ENCODE results near the genes HSD17B1 and IFI35.

GRCh38 chr17:42288934-42290181, 1.1 kb downstream of the STAT5A start:
- PRO-cap: no peak

DNA sequence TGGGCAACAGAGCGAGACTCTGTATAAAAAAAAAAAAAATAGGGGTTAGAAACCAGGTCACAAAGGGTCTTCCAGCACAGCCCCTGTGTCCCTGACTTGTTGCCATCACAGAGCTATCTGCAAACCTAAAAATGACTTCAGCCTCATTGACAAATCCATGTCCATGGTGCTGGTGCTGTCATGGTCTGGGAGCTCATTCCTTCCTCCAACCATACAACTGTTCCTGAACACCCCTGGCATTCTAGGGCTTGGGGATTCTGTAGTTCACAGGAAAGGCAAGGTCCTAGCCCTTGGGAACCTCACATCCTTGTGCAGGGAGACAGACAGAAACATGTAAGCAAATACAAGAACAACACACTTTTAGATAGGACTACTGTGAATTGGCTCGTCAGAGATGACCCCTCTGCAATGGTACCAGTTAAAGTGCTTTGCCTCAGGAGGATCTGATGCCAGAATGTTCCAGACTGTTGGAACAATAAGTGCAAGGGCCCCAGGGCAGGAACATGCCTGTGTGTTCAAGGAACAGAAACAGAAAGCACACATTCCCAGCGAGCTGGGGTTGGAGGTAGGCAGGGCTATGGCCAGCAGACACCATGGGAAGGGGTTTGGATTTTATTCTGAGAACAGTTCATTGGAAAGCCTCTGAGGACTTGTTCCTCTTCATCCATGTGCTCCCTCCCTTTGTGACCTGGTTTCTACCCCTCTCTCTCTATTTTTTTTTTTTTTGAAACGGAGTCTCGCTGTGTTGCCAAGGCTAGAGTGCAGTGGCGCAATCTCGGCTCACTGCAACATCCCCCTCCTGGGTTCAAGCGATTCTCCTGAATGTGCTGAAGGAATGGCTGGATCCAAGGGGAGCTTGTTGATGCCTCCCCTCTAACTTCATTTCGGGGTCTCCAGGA, 6.1 kb downstream of the STAT5A start:
- PRO-cap: no peak

DNA sequence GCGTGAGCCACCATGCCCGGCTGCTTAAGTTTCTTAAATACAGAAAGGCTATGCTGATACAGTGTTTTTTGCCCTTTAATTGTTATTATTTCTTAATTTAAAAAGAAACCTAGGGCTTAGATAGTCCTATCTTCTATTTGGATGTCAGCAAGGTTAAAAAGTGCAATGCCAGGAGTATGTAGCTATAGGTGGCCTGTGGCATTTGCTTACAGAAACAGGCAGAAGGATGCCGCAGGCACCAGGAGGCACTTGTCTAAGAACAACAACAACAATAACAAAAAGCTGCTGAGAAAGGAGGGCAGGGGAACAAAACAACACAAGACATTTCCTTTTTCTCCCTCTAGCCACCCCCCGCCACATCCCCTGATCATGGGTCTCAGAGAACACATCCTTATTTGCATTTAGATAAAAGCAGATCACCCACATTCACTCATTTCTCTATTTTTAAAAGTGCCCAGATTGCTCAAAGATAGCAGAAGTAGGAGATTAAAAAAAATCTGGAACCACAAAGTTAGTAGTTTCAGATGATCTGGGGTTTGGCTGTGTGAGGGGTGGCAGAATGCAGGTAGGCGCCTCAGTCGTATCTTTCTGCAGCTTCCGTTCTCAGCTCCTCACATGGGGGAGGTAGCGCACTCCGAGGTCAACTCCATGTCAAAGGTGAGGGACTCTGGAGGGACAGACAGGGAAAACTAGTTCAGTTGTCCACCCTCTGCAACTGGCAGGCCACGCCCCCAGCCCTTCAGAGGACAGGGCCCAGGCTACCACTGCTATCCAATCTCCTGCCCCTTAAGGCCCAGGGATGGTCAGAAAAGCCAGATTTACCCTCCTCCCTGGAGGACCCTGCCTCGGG, 27.1 kb downstream of the STAT5A start:
- PRO-cap: no peak

- PRO-cap: no peak
Measured at GRCh38 chr17:42362316-42363284, 25.6 kb downstream of the STAT3 start.

- PRO-cap: no peak
Measured at GRCh38 chr17:42406869-42407944, 15.8 kb downstream of the CAVIN1 start.

GRCh38 chr17:42413332-42413975, 9.6 kb downstream of the CAVIN1 start:
- PRO-cap: no peak

DNA sequence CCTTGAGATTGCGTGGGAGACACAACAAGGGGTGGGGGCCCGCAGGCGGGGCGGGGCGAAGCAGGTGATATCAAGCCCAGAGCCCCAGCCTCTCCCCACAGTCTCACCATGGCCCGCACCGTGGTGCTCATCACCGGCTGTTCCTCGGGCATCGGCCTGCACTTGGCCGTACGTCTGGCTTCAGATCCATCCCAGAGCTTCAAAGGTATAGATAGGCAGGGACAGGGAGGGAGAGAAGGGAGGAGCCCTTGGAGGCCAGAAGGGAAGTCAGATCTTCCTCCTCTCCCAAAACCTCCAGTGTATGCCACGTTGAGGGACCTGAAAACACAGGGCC, at the start of gene HSD17B1:
TSS of gene HSD17B1 (plus strand) at position 98 of the 334 bp plus-strand sequence.
- PRO-cap: no peak

DNA sequence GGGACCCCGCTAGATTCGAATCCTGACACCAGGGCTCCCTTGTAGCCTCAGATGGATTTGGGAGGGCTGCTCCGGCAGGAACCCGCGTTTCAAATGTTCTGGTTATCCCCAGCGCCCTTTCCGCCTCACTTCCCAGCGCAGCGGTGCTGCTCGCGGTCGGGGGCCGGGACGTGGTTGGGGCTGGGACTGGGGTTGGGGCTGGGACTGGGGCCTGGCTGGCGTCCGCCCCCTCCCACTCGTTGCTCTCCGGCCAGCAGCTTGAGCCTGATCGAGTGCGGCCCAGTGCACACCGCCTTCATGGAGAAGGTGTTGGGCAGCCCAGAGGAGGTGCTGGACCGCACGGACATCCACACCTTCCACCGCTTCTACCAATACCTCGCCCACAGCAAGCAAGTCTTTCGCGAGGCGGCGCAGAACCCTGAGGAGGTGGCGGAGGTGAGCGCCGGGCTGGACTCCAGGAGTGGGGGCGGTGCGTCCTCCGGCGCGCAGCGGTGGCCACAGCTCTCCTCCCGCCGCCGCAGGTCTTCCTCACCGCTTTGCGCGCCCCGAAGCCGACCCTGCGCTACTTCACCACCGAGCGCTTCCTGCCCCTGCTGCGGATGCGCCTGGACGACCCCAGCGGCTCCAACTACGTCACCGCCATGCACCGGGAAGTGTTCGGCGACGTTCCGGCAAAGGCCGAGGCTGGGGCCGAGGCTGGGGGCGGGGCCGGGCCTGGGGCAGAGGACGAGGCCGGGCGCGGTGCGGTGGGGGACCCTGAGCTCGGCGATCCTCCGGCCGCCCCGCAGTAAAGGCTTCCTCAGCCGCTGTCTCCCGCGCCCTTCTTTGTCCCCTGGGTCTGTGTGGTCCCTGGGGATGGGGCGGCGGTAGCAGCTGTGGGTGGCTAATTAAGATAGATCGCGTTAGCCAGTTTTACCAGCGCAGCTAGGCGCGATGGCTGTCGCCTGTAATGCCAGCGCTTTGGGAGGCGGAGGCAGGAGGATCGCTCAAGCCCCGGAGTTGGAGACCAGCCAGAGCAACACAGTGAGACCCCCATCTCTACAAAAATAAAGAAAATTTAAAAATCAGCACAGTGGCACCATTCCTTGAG, 1.8 kb downstream of the HSD17B1 start:
- PRO-cap: bidirectional peak, plus-strand start at position 722 of the sequence, minus-strand start at position 601 of the sequence

DNA sequence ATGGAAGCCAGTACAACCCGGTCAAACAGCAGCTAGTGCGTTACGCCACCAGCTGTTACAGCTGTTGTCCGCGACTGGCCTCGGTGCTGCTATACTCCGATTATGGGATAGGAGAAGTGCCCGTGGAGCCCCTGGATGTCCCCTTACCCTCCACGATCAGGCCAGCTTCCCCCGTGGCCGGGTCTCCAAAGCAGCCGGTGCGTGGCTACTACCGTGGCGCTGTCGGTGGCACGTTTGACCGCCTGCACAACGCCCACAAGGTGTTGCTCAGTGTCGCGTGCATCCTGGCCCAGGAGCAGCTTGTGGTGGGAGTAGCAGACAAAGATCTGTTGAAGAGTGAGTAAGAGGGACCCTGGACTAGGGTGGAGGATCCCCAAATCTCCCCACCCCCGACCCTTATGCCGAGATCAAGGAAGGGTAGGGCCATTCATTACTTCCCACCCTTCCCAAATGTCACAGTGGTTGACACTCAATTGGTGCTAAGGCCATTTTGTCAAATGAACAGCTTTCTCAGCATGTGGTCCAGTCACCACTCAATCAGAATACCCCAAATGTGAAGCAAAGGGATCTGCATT, 1.1 kb downstream of the COASY start:
- PRO-cap: no peak

GRCh38 chr17:42623946-42624576, 14.6 kb downstream of the TUBG1 start:
- PRO-cap: no peak

- PRO-cap: no peak
Measured at GRCh38 chr17:42632842-42633586, 23.5 kb downstream of the TUBG1 start.

DNA sequence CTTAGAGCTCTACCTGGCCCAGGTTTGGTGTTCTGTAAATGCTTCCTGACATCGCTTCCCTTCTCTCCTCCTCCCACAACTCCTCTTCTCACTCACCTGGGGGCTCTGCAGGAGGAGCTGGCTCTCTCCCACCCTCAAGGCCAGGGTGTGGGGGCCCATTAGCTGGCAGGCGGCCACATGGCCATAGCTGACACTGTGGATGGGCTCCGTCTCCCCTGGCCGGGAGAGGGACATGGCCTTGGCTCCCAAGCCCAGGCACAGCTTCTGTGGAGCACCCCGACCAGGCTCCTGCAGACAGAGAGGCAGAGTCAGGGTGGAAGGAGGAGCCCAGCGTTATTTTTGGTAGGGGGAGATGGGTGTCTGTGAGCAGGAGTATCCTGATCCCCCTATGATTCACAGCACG, 7.5 kb downstream of the PLEKHH3 start:
- PRO-cap: no peak

DNA sequence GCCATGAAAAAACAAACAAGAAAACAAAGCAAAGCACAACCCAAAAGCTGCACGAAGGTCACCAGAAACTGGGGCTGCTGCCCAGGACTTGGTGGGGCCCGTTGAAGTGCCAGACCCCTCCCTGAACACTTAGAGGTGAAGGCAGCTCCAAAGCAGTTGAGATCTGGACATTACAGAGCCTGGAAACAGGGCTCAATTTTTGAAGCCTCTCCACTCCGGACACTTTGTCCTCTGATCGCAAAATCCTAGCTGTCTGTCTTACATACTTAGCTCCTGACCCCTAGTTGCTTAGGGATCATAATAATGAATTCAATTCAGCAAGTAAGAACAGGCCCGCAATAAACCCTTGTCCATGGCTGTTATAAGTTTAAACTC, 4.8 kb upstream of the EZH1 start:
- PRO-cap: no peak

GRCh38 chr17:42773643-42773981, 363 bp downstream of the VPS25 start:
- PRO-cap: no peak

DNA sequence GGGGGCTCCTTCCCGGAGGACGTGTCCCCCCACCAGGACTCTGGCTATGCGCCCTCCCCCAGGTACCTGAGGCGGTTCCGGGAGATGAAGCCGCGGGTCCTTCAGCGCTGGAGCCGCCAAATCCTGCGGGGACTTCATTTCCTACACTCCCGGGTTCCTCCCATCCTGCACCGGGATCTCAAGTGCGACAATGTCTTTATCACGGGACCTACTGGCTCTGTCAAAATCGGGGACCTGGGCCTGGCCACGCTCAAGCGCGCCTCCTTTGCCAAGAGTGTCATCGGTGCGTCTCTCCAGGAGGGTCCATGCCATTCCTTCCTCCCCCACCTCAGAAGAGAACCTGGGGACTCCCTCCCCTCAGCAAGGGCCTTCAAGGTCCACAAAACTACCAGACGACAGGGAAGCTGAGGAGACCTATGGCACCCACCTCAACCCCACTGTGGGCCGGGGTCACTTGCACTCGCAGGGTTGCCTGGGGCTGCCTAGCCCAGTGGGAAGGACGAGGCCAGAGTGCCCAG, 3.5 kb downstream of the WNK4 start:
- PRO-cap: no peak

GRCh38 chr17:42806718-42806959, 8.0 kb downstream of the CNTD1 start:
- PRO-cap: no peak

DNA sequence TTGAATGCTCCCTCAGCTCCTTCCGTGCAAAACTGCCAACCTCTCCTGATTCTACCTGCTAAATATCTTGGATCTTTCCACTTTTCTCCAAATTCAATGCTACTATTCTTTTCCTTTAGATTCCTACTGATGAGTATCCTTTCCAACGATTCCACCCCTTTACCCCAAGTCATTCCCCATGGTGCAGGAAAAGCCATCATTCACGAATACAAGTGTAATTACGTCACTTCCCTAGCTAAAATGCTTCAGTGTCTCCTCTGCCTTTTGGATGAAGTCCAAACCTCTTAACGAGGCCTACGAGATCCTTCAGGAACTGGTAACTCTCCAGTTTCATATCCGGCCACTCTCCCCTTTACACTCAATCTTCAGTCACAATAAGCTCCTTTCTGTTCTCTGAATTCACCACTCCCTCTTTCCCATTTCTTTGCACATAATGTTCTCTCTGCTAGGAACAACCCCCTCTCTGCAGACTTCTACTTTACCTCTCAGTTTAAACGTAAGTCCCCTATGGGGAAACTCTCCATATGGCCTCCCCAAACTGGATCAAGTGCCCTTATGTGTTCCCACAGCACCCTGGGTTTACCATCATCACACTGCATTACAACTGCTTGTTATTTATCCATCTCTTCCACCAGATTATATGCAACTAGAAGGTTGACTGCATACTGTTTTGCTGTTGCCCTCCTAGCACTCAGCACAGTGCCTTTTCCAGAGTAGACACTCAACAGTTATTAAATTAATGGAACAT, 9.0 kb downstream of the BECN1 start:
- PRO-cap: no peak

GRCh38 chr17:42841316-42842379, 2.7 kb upstream of the AOC2 start:
- PRO-cap: no peak

DNA sequence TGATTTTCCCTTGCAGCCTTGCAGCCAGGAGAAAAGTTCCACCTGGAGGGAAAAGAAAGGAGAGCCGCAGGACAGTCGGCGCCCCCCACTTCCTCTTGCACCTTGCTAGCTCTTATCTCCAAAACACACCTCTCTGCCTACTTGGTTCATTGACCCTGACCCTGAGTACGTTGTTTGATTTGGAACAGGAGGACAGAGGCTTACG, 15.7 kb downstream of the AOC3 start:
- PRO-cap: no peak

DNA sequence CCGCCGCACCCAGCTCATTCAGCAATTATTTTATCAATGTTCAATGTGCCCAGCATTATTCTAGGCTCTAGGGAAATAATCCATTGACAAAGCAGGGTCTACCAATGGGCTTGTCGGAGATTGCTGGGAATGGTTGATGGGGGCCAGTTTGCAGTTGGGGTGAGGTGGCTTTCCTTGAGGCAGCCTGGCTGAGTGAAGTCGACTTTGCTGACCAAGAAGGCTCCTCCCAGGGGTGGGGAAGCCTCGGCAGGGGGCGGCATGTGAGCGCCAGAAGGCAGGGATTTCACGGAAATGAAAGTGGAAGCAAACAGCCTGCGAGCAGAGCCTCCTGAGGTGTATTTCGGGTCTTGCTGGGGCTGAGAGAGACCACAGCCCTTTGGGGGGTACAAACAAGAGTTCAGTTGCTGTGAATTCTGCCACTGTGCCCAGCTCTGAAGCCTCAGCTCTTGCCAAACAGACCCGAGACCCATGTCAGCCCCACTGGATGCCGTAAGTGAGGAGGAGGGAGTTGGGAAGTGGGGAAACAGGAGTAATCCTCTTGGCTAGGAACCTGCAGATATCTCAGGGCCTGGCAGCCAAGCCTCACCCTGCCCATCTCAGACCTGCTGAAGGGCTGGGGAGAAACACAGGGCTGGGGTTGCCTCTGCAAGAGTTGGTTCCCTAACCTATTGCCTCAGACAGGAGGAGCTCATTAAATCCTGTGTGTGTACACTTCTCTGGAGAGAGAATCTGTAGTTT, at the start of gene IFI35:
TSS of gene IFI35 (plus strand) at position 305 of the 738 bp plus-strand sequence.
- PRO-cap: no peak

All from neural crest cell (in vitro differentiated cells).